Keratinocyte (primary cell): ENCODE measurements around the gene ORC3.

CAGE:
- cytosol, long polyA minus RNA, result start-site peak on the minus strand at chr6:87589966-87589990, 20 reads; start-site peak on the plus strand at chr6:87590135-87590164, 116 reads
- cytosol, long polyA plus RNA, result start-site peak on the plus strand at chr6:87590132-87590161, 435 and 748 reads in 2 replicates
- long polyA plus RNA, result start-site peak on the minus strand at chr6:87589965-87589990, 223 and 231 reads in 2 replicates; start-site peak on the plus strand at chr6:87590123-87590165, 1,429 and 1,574 reads in 2 replicates
- nucleus, long polyA minus RNA, result start-site peak on the plus strand at chr6:87590125-87590164, 157 reads
- nucleus, long polyA plus RNA, result start-site peak on the minus strand at chr6:87589961-87589982, 53 and 153 reads in 2 replicates; start-site peak on the plus strand at chr6:87590132-87590164, 319 and 769 reads in 2 replicates
Measured at GRCh38 chr6:87589588-87590731, at the start of gene ORC3. Gene ORC3, plus strand, starts transcription at chr6:87590135.

DNA sequence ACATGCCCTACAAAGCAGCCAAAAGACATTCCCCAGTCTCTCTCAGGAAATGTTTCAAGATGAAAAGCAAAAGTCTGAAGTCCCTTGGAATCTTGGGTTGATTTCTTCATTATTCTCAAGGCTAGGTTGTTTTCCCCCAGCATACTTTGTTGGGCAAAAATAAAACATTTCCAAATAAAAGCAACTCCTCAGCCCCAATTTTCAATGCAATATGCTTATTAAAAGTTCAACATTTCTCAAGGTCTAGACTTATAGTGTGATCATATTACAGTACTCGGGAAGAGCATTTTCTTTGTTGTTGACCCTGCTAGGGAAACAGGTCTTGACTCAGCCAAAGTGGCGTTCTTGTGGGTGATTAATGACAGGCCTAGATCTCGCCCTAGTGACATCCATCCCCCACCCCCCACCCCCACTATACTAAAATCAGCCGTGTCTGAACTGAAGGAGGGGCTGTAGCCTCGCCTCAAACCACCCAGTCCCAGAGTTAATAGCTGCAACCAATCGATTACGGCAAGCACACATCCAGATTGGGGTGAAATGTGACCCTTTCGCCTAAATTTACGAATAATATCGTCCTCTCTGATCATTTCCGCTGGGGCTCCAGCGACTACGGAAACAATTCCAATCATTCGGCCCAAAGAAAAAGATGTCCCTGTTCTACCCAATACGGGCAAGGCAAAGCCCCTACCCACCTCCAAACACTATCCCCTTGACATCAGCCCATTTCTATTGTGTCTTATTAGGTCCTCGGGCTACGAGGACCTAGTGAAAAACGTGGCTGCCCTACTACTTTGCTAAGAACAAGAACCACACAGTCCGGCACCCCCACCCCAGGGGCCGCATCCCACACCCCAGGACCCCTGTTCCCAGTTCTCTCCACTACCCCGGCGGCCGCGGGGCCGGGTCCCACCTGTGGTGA lies 1.2 kb downstream of the AKIRIN2 start:
CAGE:
- cytosol, long polyA minus RNA, result no peak
- cytosol, long polyA plus RNA, result no peak
- long polyA plus RNA, result no peak
- nucleus, long polyA minus RNA, result no peak
- nucleus, long polyA plus RNA, result no peak

CAGE:
- cytosol, long polyA minus RNA, result no peak
- cytosol, long polyA plus RNA, result no peak
- long polyA plus RNA, result no peak
- nucleus, long polyA minus RNA, result no peak
- nucleus, long polyA plus RNA, result no peak
Measured at GRCh38 chr6:87723198-87723481, 21.1 kb upstream of the AKIRIN2 start.

DNA sequence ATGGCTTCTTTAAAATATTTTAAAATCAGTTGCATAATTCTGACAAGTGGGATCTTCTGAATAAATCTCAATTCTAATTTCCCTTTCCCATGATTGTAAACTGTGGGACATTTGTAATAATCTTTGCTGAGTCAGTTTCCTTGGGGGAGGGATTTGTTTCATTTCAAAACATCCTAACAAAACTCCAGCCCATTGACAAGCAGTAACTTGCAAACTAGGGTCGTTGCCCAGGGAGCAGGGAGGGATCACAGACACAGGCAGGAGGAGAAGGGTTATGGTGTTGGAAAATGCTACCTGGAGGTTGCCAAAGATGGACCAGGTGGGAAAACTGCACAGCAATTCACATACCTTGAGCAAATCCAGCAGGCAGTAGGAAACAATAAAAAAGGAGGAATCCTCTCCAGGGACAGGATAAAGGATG lies 87.1 kb upstream of the AKIRIN2 start:
CAGE:
- cytosol, long polyA minus RNA, result no peak
- cytosol, long polyA plus RNA, result no peak
- long polyA plus RNA, result no peak
- nucleus, long polyA minus RNA, result no peak
- nucleus, long polyA plus RNA, result no peak

CAGE:
- cytosol, long polyA minus RNA, result no peak
- cytosol, long polyA plus RNA, result no peak
- long polyA plus RNA, result no peak
- nucleus, long polyA minus RNA, result no peak
- nucleus, long polyA plus RNA, result no peak
Measured at GRCh38 chr6:87920895-87921463, 126.7 kb upstream of the SPACA1 start.

CAGE:
- cytosol, long polyA minus RNA, result no peak
- cytosol, long polyA plus RNA, result no peak
- long polyA plus RNA, result no peak
- nucleus, long polyA minus RNA, result no peak
- nucleus, long polyA plus RNA, result no peak
Measured at GRCh38 chr6:88167142-88167405, 927 bp upstream of the CNR1 start.

GRCh38 chr6:89118226-89118498 lies 291 bp upstream of the SRSF12 start:
CAGE:
- cytosol, long polyA minus RNA, result no peak
- cytosol, long polyA plus RNA, result no peak
- long polyA plus RNA, result no peak
- nucleus, long polyA minus RNA, result no peak
- nucleus, long polyA plus RNA, result no peak

GRCh38 chr6:89118854-89119233 lies 973 bp upstream of the SRSF12 start:
CAGE:
- cytosol, long polyA minus RNA, result no peak
- cytosol, long polyA plus RNA, result no peak
- long polyA plus RNA, result no peak
- nucleus, long polyA minus RNA, result no peak
- nucleus, long polyA plus RNA, result no peak

DNA sequence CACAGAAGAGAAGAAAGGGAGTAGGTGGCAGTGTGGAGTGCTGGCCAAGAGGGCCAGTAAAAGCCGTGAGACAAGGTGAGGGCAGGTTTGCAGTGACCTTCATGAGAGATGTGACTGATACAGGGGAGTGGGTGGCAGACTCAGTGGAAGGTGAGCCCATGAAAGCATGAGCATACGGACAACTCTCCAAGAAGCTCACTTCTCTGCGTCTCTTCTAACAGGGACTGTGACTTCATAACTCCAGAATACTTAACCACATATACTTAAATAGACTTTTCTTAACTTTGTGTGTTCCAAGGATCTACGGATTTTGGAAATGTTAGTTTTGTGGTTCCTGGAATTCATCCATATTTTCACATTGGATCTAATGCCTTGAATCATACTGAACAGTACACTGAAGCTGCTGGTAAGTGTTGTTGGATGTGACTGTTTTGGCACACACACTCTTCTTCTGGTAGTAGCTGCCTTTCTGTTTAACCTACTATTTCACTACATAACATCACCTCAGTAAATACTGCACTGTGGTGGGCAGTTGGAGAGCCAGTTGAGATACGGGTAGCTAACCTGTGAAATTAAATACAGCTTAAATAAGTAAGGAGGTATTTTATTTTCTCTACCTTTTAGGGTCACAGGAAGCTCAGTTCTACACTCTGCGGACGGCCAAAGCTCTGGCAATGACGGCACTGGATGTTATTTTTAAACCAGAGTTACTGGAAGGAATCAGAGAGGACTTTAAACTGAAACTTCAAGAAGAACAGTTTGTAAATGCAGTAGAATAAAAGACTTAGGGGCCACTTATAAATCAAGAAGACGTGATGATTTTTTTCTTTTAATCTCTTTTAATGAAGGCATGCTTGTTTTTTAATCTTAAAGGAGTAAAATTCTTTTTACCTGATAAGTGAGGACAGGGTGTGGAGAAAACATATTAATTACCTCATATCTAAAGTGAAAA lies 15.9 kb downstream of the PM20D2 start:
CAGE:
- cytosol, long polyA minus RNA, result start-site peak on the plus strand centred at position 327 of the sequence, 57 bp wide, 19 reads
- cytosol, long polyA plus RNA, result no peak
- long polyA plus RNA, result no peak
- nucleus, long polyA minus RNA, result no peak
- nucleus, long polyA plus RNA, result no peak

DNA sequence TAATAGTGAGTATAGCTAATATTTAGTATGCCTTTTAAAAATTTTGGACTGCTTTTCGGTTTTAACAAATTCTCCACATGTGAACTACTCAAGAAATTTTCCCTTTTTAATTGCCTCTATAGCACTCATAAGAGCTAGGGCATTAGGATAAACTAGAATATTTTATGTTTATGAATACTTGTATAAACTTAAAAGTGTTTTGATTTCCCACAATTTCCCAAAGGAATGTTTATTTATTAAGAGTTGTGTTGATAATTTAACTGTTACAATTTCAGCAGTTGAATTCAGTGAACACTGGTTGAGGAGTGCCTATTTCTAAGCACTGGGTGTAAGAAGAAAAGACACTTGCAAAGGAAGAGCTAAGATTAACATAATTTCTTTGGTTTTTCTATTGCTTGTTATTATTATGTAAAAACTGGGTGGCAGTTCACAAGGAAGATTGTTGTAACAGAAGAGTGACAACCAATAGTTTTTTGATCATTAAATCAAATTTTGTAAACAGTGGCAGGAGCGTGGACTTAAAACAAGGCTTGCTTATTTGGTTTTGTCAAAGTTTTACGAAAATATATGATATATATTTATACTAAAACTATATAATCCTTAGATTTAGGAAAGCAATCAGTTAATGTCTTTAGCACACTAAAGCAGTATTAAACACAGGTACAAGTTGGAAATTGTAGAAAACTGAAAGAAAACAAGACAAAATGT lies 18.3 kb downstream of the PM20D2 start:
CAGE:
- cytosol, long polyA minus RNA, result no peak
- cytosol, long polyA plus RNA, result no peak
- long polyA plus RNA, result no peak
- nucleus, long polyA minus RNA, result no peak
- nucleus, long polyA plus RNA, result no peak

CAGE:
- cytosol, long polyA minus RNA, result no peak
- cytosol, long polyA plus RNA, result no peak
- long polyA plus RNA, result no peak
- nucleus, long polyA minus RNA, result no peak
- nucleus, long polyA plus RNA, result no peak
Measured at GRCh38 chr6:89562475-89562840, 76.1 kb downstream of the LYRM2 start.

DNA sequence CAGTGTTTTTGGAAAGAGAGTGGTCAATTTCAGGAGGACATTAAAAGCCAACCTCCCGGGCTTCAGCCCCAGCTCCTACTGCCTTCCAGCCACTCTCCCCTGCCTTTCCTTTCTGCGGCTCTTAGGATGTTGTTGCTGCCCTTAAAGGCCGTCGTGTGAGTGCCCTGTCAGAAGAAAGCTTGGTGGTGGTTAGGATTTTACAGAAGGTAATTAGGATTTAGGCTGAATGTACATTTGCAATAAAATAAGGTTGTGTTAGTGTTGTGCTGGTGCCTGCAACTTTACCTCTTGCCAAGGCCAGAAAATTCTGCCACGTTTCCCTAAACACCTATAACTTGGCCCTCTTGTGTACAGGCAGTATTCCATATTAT lies 873 bp upstream of the BACH2 start:
CAGE:
- cytosol, long polyA minus RNA, result no peak
- cytosol, long polyA plus RNA, result no peak
- long polyA plus RNA, result no peak
- nucleus, long polyA minus RNA, result no peak
- nucleus, long polyA plus RNA, result no peak

DNA sequence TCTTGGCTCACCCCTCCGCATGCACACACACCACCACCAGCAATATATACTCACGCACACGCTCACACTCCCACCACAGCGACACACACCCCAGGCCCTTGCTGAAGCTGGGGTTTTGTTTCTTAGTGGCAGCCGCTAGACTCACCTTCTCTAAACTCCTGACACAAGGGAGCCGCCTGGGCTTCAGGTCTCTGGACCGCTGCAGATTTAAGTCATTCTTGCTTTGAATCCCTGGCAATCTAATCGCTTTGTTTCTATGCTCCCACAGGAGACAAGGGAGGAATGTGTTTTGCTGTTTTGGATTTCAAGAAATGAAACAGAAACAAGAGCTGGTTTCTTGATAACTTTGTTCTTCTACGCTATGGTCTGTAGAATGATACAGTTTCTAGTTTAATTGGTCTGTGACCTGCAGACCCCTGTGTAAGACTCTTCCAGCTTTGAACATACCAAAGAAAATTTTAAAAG lies 59.5 kb upstream of the BACH2 start:
CAGE:
- cytosol, long polyA minus RNA, result no peak
- cytosol, long polyA plus RNA, result no peak
- long polyA plus RNA, result no peak
- nucleus, long polyA minus RNA, result no peak
- nucleus, long polyA plus RNA, result no peak

DNA sequence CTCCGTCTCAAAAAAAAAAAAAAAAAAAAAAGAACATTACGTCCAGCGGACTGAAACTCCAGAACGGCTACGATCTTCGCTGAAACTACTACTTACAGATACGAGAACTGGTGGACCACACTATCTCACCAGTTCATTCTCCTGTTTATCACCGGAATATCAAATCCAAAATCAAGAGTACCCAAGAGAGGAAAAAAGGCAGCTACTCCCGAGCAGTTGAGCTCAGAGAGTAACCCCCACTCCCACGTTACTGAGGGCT lies 573 bp downstream of the MAP3K7 start:
CAGE:
- cytosol, long polyA minus RNA, result no peak
- cytosol, long polyA plus RNA, result no peak
- long polyA plus RNA, result no peak
- nucleus, long polyA minus RNA, result no peak
- nucleus, long polyA plus RNA, result no peak

DNA sequence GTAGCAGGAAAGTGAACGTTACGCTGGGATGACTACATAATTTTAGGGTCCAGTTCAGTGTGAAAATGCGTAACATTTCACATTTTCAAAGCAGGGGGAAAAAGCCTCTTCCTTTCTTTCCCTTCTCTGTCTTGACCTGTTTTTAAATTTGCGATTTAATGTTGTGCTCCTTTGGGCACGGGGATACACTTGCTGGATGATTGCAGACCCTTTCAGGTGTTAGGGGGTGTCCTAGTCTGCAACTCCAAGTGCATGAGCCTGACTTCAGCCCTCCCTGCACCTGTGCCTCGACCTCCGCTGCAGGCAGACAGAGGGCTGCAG lies 249.6 kb upstream of the MAP3K7 start:
CAGE:
- cytosol, long polyA minus RNA, result no peak
- cytosol, long polyA plus RNA, result no peak
- long polyA plus RNA, result no peak
- nucleus, long polyA minus RNA, result no peak
- nucleus, long polyA plus RNA, result no peak

DNA sequence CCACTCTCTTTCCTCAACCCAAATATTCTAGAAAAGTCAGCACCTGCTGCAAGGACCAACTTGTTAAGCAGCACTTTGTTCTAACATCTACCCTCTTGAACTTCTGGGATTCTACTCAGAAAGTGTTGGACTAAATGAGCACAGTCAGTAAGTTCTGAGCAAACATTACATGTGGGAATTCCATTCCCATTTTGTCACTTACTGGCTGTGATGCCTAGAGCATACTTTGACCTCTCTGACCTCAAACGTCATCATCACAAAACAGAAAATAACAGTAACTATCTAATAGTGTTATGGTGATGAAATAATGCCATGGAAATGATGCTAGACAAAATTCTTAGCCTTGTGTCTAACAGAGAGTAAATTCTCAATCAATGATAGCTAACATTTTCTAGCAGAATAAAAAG lies 829.4 kb downstream of the EPHA7 start:
CAGE:
- cytosol, long polyA minus RNA, result no peak
- cytosol, long polyA plus RNA, result no peak
- long polyA plus RNA, result no peak
- nucleus, long polyA minus RNA, result no peak
- nucleus, long polyA plus RNA, result no peak

GRCh38 chr6:94873797-94874111 lies 703.6 kb upstream of the MANEA start:
CAGE:
- cytosol, long polyA minus RNA, result no peak
- cytosol, long polyA plus RNA, result no peak
- long polyA plus RNA, result no peak
- nucleus, long polyA minus RNA, result no peak
- nucleus, long polyA plus RNA, result no peak

CAGE:
- cytosol, long polyA minus RNA, result no peak
- cytosol, long polyA plus RNA, result no peak
- long polyA plus RNA, result no peak
- nucleus, long polyA minus RNA, result no peak
- nucleus, long polyA plus RNA, result no peak
Measured at GRCh38 chr6:94942014-94942583, 635.2 kb upstream of the MANEA start.

DNA sequence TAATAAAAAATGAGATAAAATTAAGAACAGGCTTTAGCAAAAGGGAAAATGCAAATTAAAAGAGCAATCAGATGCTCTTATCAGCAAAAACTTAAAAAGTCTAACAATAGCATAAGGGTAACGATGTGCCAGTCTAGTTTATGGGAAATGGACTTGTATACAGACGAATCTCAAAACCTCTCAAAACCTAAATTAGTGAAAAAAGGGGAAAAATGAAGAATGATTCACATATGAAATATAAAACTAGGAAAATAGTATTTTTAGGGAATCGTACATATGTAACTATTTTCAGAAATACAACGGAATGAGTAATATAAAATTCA lies 1.1 kb upstream of the MANEA start:
CAGE:
- cytosol, long polyA minus RNA, result no peak
- cytosol, long polyA plus RNA, result no peak
- long polyA plus RNA, result no peak
- nucleus, long polyA minus RNA, result no peak
- nucleus, long polyA plus RNA, result no peak

CAGE:
- cytosol, long polyA minus RNA, result no peak
- cytosol, long polyA plus RNA, result no peak
- long polyA plus RNA, result no peak
- nucleus, long polyA minus RNA, result no peak
- nucleus, long polyA plus RNA, result no peak
Measured at GRCh38 chr6:95576639-95577199, 616 bp upstream of the MANEA start.